Right common carotid artery plus branches (tissue), 1 donor: ENCODE results near the gene BST1.

- PRO-cap: no peak
These were observed 27.4 kb downstream of the CPEB2 start for GRCh38 chr4:15029607-15030191.

DNA sequence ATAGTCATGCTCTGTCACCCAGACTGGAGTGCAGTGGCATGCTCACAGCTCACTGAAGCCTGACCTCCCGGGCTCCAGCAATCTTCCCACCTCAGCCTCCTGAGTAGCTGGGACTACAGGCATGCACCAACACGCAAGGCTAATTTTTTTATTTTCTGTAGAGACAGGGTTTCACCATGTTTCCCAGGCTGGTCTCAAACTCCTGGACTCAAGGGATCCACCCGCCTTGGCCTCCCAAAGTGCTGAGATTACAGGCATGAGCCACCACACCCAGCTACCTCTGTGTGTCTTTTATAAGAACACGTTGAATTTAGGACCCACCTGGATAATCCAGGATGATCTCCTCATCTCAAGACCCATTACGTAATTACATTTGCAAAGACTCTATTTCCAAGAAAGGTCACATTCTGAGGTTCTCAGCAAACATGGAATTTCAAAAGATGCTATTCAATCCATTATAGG is 105.4 kb upstream of the C1QTNF7 start:
- PRO-cap: no peak

DNA sequence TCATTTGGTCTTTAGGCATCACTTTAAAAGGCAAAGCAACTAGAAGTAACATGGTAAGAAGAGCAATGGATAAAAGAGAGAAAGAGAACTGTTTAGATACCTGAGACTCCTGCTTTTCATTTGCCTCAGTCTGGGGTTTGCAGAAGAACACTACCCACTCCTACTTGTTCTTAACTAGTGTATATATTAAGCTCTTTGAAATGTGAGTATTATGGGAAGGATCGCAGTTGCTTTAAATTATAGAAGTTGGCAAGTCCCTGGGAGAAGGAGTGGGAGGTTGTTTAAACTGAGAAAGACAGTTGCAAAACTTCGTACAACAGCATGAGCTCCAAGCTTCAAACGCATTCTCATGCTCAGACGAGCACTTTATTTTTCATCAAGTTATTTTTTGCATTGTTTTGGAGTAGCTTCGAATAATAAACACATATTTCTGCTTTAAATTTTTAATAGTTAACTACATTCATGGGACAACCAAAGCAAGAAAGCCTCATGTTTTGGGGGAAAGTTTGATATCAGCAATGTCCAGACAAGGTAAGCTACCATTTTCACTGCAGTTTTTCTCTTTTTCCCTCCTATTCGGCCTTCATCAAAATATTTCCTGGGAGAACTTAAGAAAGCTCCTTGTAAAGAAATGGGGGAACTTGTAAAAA is 88.0 kb upstream of the C1QTNF7 start:
- PRO-cap: no peak

DNA sequence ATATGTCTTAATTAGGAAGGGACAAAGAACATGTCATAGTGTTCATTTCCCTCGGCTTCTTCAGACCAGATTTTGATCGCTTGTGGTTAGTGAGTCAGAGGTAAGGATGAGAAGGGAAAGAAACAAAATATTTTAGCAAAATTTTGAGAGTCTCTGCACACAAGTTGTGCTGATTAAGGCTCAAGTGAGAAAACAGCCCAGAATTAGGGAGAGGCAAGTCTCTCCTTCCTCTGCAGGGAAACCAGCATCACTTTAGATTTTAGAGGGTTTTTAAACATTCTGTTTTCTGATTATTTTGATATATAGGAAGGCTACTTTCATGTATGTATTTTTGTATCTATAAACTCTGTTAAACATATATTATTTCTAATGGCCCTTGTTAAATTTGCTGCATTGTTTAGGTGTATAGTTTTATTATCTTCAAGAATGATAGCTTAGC is 58.8 kb upstream of the C1QTNF7 start:
- PRO-cap: no peak

DNA sequence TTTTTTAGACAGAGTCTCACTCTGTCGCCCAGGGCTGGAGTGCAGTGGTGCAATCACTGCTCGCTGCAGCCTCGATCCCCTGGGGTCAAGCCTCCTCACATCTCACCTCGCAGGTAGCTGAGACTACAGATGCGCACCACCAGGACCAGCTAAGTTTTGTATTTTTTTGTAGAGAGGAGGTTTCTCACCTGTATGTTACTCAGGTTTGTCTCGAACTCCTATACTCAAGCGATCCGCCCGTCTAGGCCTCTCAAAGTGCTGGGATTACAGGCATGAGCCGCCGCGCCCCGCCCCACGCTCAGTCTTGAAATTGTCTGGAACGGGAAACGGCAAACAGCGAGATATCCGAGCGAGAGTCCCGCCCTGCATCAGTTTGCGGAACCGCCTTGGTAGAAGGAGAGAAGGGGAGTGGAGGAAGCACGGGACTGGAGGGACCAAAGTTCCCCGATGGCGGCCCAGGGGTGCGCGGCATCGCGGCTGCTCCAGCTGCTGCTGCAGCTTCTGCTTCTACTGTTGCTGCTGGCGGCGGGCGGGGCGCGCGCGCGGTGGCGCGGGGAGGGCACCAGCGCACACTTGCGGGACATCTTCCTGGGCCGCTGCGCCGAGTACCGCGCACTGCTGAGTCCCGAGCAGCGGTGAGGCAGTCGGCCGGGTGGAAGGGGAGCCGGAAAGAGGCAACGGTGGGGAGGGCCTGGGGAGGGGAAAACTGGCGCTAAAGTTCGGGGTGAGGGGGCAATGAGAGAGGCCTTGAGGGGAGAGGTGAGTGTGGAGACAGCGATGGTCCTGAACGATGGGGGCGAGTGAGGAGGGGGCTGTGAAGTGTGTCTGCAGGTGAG is at the start of gene BST1:
Gene BST1 (plus strand): TSS at position 368 of the 836 bp plus-strand sequence.
- PRO-cap: bidirectional peak, plus-strand start at position 398 of the sequence, minus-strand start at position 316 of the sequence; bidirectional peak, plus-strand start at position 510 of the sequence, minus-strand start at position 503 of the sequence

GRCh38 chr4:15719370-15719903 is 16.6 kb downstream of the BST1 start:
- PRO-cap: no peak

DNA sequence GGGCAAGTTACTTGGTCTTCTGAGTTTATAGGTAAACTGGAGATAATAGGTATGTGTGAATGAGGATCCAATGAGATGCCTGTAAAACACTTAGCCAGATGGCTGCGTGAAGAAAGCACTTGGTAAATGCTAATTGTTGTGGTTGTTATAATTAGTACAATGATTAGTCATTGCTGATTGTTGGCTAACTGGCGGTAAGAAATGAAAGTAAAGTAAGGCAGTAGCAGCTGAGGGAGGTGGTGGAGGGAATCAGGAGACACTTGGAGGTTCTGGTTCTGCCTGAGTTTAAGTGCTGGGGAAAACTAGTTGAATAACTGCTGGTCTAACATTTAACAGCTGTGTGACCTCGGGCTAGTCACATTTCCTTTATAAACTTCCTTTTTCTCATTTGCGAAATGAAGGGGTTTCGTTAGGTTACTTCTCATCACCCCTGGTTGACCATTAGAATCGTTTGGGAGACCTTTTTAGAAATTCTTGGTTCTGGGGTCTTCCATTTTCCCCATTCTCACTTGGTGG is 31.0 kb downstream of the CD38 start:
- PRO-cap: no peak

- PRO-cap: no peak
These were observed 55.7 kb downstream of the CD38 start for GRCh38 chr4:15833579-15834388.

DNA sequence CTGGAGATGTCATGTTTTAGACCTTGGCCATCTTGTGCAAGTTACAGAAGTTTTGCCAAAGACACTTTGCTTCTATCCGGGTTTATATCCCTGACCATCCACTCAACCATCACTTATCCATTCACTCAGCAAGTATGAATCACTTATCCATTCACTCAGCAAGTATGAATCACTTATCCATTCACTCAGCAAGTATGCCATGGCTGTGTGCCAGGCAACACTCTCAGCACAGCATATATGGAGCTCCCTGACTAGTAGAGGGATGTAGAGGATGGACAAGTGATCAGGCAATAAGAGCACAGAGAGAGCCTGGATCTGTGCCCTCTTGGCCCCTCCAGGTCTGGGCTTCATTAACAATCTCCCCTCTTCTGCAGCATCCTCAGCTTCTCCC is 17.2 kb downstream of the FGFBP1 start:
- PRO-cap: no peak

- PRO-cap: no peak
These were observed 56.8 kb upstream of the PROM1 start for GRCh38 chr4:16140149-16141425.

DNA sequence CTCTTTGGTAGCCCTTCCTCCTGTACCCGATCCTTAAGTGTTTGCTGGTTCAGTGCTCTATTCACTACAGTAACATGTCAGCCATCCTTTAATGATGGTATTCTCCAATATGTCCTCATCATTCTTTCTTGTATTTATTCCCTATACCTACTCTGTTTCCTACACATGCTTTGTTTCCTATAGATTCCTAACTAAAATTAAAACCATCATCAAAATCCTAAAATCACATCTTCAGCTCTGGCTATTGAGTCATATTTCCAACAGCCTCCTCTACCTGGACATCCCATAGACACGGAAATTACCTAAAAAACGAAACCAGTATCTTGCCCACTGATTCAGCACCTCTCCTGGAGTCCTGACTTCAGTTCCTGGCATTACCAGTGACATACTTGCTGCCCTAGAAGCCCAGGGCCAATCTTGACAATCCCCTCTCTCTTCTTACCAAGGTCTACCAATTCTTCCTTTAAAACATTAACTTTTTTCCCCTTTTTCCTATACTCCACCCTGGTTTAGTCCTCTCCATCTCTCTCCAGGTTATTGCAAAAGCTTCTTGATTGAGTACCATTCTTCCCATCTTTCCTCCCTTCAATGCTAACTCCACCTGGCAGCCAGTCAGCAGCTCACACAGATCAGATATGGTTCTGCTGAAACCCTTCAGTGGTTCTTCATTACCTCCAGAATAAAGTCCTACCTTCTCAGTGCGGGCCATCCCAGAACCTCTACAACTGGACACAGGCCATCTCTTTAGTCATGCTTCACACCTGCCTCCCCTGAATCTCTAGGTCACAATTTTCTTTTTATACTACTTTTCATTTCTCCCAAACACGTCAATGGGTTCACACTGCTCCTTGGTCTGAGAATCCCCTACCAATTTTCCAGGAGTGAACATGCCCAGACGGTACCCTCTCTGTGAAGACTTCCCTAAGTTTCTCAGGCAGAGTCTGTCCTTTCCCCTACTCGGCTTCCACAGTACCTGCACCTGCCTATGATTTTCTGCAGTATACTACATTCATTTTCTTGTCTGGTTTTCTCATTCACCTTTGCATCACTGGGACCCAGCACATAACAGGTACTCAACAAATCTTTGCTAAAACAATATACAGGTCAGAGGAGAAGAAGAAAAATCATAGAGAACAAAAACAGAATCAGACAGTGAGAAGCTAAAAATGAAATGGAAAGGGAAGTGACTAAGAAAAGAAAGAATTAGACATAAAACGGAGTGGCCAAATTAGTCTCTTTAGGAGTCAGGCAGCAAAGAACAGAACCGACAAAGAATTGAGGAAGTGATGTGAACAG is 9.6 kb downstream of the TAPT1 start:
- PRO-cap: no peak

DNA sequence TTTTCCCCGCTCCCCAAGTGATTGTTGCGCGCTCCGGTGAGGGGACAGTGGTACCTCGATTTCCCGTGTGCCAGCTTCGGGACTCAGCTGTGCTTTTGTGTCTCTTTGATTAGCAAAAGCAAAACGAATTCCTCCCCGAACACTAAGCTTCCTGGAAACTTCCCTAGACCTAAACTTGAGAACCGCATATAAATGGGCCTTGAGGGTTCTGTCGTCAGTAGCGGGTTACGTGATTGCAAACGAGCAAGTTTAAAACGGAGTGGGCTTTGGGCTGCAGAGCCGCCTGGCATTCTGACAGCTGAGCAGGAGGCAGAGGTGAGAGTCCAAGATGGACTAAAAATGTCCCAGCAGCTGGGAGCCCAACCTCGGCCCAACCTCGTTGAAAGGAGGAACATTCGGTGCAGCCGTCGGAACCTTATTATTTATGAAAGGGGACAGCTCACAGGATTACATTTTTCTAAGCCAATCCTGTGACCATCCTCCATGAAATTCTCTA is 1.2 kb upstream of the TAPT1 start:
- PRO-cap: unidirectional peak, minus-strand start at position 426 of the sequence

DNA sequence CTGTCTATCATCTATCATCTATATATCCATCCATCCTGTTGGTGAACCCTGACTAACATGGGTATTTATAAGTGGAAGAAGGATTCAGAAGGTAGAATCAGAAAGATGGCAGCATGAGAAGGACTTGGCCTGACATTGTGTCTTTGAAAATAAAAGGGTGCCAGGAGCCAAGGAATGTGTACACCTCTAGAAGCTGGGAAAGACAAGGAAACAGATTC is 300.2 kb upstream of the TAPT1 start:
- PRO-cap: unidirectional peak, plus-strand start at position 152 of the sequence

GRCh38 chr4:16683960-16684585 is 214.4 kb downstream of the LDB2 start:
- PRO-cap: no peak

GRCh38 chr4:17595524-17596005 is 18.6 kb downstream of the LAP3 start:
- PRO-cap: no peak

- PRO-cap: no peak
These were observed 9.4 kb downstream of the MED28 start for GRCh38 chr4:17623490-17624644.

GRCh38 chr4:17629963-17630664 is 15.7 kb downstream of the MED28 start:
- PRO-cap: no peak

- PRO-cap: no peak
These were observed 104.2 kb downstream of the NCAPG start for GRCh38 chr4:17914945-17915428.

GRCh38 chr4:18022228-18022746 is 732 bp upstream of the LCORL start:
- PRO-cap: bidirectional peak, plus-strand start at chr4:18022427, minus-strand start at chr4:18022137

DNA sequence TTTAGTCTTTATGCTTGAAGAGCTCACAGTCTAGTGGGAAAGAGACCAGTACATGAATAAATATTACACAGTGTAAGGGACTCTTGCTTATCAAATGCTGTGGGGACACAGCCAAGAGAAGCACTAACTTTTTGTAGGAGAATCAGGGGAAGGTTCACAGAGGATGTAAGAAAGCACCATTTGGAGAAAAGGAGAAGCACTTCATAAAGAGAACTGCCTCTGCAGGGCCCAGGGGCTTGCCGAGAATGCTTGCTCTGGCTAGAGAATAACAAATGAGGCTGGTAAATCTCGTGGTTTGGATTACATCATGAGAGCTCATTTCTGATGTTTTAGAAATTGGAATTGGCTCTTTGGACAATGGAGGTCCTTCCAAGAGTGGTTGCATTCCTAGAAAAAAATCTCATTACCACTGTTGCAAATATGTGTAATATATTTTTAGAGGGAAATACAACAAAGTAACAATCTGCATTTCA is 15.0 kb downstream of the SLIT2 start:
- PRO-cap: unidirectional peak, minus-strand start at position 247 of the sequence